ENCODE measurements around a stretch of chr15.

- RRBS, 2 experiments: no CpG with 5 or more reads among the region's 2 CpGs
Observed at GRCh38 chr15:101501123-101501552, 11.6 kb upstream of the PCSK6 start.

GRCh38 chr15:101530005-101530688, 40.6 kb upstream of the PCSK6 start:
- RRBS, 2 experiments: no CpG with 5 or more reads among the region's 14 CpGs

- RRBS, 2 experiments: 62 to 77% methylated on average over 3 to 4 of the region's 13 CpGs
Observed at GRCh38 chr15:101531148-101531460, 41.6 kb upstream of the PCSK6 start.

DNA sequence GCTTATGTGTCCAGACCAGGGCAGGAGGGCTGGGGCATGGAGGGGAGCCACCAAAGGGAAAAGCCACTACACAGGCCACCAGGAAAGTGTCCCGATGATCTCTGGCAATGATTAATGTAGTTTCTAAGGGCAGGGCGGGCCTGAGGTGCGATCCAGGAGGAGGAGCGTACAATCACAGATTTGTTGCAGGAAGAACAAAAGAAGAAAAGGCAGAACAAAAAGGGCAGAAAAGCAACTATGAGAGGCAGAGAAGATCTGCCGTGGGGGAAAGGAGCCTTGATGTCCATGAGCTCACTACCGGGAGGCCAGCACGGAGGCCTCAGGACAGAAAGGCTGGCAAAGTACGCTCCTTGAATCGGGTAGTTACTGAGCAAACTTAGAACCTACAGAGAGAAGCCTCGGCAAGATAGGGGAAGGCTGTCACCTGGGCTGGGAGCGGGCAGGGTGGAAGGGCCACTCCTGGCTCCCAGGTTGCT, 79.5 kb upstream of the PCSK6 start:
- RRBS, 2 experiments: no CpG with 5 or more reads among the region's 11 CpGs

GRCh38 chr15:101625918-101626300, 26.3 kb downstream of the TM2D3 start:
- RRBS, 2 experiments: no CpG with 5 or more reads among the region's 2 CpGs

GRCh38 chr15:101654199-101654913, 2.2 kb upstream of the TM2D3 start:
- RRBS, 2 experiments: no CpG with 5 or more reads among the region's 11 CpGs

Data from Panc1 (cell line).